OVCAR3 (cell line): Measurements from ENCODE around the genes TMEM255B, CFAP97D2 and CHAMP1.

- RRBS, result 5% methylated on average over 34 of the region's 90 CpGs
Measured at GRCh38 chr13:113758412-113759614, at the start of gene TMEM255B. Gene TMEM255B, plus strand, starts transcription at chr13:113759226.

DNA sequence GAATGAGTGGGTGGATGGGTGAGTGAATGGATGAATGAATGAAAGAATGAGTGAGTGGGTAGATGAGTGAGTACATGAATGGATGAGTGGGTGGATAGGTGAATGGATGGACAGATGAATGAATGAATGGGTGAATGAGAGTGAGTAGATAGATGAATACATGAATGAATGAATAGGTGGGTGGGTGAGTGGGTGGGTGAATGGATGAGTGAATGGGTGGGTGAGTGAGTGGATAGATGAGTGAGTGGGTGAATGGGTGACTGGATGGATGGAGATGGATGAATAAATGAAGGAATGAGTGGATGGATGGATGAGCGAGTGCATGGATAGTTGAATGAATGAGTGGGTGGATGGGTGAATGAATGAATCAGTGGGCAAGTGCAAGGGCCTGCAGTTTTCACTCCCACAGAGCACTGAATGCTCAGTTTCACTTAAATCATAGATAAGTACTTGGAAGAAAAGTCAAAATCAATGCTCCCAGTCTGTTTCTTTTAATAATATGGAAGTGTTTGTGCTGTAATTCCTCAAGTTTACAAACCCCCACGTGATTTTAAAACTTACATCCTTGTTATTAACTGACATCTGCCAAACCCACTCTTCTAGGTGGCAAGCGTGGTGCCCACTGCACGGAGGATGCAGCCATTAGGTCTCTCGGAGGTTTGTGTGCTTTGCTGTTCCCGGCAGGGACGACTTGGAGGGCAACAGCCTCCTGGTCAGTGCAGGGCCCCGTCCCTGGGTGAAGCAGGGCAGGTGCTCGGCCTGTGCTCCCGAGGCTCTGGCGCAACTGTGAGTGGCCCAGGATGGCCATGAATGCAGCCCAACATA, 12.3 kb downstream of the GAS6 start:
- RRBS, result no CpG with 5 or more reads among the region's 11 CpGs

DNA sequence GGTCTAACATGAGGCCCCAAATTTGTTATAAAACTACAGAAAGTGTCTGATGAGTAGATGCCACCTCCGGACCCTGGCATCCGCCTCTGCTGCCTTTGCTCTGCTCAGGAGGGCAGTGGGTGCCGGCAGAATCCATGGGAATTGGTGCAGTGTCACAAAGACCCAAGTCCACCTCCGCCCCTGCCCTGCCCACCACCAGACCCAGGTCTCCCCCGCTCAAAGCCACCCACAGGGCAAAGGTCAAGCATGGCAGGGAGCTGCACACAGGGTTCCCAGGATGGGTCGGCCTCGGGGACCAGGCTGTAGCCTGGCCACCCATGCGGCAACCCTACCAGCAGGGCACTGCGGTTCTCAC, 11.4 kb downstream of the GAS6 start:
- RRBS, result 96% methylated on average over 3 of the region's 9 CpGs

DNA sequence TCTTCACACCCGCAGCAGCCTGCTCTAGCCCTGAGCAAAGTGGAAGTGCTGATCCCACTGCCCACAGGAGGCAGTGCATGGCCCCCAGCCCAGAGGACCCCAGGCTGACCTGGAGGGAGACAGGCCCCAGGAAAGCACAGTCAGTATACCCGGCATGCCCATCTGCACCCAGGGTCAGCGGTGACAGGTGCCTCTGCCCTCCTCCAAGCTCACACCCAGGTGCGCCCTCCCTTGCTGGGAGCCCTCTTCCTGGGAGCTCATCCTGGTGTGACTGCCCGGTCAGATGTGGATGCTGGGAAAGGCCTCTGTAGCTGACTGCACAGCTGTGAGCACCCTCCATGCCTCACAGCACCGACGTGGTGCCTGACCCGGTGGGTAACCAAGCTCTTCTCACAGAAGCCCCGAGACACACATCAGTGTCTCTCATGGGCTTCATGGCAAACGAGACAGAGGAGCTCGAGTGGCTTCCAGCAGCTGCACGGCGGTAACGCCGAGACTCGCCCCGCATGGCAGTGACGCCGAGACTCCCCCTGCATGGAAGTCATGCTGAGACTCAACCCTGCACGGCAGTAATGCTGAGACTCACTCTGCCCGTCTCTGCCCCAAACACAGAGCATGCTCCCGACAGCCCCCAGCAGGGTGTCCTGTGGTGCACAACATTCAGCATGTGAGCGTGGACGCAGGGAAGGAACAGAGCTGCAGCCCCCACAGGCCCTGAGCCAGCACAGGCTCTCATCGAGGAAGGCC, 9.8 kb downstream of the GAS6 start:
- RRBS, result 97% methylated on average over 6 of the region's 25 CpGs

GRCh38 chr13:113860376-113860477, 3.6 kb downstream of the GAS6 start:
- RRBS, result 100% methylated on average over 1 of the region's 2 CpGs

DNA sequence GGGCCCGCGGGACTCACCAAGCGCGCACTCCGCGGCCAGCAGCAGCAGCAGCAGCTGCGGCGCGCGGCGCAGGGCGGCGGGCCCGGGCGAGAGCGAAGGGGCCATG, 207 bp downstream of the GAS6 start:
- RRBS, result 4% methylated on average over 10 of the region's 16 CpGs

GRCh38 chr13:113930860-113931424, 42.9 kb downstream of the C13orf46 start:
- RRBS, result no CpG with 5 or more reads among the region's 23 CpGs

DNA sequence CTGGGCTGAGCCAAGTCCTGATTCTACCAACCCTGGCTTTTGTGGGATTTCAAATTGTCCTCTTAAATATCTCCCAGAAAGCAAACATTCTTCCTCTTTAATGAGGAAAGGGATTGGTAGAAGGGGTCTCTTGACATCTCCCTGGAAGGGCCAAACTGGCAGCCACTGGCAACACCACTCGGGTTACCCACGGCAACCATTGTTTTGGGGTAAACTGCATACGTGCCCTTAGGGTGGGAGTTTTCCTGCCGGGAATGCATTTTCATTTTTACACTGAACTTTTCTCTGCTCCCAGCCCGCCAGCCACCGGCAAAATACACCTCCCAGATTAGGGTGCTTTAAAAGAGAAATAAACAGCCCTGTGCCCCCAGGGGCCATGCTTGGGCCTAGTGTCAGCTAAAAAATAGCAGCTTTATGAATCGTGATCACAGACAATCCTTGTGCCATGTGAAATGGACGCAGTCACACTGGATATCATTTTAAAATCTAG, 38.4 kb downstream of the C13orf46 start:
- RRBS, result no CpG with 5 or more reads among the region's 8 CpGs

DNA sequence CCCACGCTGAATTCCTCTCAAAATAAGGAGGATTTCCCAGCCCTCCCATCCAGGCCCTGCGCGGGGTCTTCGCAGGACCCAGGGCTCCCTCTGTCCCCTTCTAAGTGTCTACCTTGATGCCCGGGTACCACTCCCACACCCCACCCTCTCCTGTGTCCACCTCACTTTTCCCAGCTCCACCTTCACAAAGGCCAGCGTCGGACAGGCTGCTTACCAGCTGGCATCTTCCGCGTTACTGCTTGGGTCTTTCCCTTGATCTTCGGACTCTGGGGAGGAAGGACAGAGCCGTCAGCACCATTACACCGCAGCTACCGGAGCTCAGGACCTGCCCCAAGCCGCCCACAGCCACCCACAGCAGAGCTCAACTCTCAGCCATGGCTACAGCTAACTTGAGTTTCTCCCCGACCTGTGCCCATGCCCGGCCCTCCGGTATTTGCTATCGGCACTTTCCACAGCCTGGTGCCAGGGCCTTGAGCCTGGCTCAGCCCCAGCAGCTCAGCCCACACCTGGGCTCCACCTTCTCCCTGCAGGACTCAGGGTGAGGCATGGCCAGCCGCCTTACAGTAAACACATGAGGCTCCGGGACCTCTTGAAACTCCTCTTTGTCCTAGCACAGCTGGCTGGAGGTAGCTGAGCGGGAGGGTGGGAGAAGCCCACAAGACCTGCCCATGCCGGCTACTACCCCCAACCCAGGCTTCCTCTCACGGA, 3.8 kb downstream of the C13orf46 start:
- RRBS, result no CpG with 5 or more reads among the region's 23 CpGs

DNA sequence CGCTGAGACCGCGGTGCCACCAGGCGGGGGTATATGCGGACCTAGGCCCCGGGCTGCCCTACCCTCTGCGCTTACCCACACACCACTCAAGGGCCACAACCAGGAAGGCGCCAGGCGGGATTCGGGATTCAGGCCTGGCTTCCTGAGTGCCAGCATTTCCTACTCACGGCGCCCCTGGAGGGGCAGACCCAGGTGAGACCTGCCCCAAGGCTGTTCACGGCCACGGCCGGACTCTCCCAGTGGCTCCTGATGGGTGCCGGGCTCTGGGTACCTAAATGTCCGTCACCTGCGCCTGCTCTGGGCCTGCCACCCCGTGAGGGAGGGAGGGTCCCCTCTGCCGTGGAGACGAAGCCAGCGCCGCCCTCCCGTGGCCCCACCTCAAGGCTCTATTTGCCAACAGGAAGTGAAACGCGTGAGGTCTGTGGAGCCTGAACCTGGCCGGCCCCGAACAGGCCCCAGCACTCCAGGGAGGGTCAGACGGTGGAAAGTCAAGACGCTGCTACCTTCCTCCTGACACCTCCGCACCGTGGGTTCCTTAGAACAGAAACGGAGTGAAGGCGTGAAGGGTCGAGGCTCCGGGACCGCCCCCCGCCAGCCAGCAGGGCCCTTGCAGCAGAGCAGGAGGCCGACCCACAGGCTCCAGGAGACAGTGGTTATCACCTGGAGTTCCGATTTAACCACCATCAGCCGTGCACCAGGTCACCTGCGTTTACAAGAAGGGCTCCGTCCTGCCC, 50.7 kb upstream of the C13orf46 start:
- RRBS, result 97% methylated on average over 4 of the region's 43 CpGs

- RRBS, result 8% methylated on average over 2 of the region's 12 CpGs
Measured at GRCh38 chr13:114064729-114065050, 67.7 kb downstream of the RASA3 start.

DNA sequence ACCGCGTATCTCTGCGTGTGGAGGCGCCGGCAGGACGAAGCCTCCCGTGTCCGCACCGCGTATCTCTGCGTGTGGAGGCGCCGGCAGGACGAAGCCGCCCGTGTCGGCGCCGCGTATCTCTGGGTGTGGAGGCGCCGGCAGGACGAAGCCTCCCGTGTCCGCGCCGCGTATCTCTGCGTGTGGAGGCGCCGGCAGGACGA, 56.9 kb downstream of the RASA3 start:
- RRBS, result no CpG with 5 or more reads among the region's 32 CpGs

- RRBS, result no CpG with 5 or more reads among the region's 3 CpGs
Measured at GRCh38 chr13:114089057-114089256, 43.5 kb downstream of the RASA3 start.

- RRBS, result 6% methylated on average over 4 of the region's 52 CpGs
Measured at GRCh38 chr13:114131750-114132228, 634 bp downstream of the RASA3 start.

DNA sequence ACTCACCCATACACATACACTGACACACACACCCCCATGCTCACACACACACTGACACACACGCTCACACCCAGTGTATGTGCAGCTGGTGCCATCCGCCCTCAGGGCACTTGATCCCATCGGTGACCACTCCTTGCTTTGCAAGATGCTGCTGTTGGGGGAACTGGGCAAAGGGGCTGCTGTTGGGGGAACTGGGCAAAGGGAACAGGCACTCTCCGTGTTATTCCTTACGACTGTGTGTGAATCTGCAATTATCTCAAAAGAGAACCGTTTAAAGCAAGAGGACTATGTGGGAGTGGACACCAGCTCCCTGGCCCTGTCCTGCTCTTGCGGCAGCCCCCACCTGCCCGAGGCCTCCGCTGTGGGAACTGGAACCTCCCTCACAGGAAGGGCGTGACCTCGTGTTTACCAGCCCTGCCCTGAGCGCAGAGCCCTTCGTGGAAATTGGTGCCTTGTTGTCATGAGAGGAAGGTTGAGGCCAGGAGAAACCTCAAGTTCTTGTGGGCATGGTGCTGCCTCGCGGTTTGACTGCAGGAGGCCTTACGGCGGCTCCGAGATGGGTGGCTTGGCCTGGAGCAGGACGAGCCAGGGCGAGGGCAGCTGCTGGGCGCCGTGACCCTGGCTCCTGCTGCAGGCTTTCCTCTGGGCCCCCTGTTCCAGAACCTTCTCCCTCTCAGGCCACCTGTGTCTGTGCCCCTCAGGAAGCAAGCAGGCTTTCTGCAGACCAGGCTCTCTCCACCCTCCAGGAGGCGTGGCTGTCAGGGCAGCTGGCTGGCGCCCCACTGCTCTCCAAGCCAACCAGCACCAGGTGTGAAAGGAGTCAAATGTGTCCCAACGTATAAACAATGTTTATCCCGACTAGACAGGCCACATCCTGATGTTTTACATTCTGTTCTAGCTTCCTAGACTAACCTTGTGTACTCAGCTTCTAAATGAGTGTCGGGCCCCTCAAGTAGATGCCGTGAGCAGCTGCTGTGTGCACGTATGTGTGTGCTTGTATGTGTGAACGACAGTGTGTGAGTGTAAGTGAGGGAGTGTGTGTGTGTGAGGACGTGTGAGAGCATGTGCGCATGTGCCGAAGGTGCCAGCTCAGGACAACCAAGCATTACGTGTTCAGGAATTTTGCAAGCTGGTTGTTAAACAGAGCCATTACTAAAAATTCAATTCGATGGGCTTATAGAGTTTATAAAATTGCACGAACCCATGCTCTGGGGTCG, 10.3 kb upstream of the RASA3 start:
- RRBS, result no CpG with 5 or more reads among the region's 37 CpGs

DNA sequence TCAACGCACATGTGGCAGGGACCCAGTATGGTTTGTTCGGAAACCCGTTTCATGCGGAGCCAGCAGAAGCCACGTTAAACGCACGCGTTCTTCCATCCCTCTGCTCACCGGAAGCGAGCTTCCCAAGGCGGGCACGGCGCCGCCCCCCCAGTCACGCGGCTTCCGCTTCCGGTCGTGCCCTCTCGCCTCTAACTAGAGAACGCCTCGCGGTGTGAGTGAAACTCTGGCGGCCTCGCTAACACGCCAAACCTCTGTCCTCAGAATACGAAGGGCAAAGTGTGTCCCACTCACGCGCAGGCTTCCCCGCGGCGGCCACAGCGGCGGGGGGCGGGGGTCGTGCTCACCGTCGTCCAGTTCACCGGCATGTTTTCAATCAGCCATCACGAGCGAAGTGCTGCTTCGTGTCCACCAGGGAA, 17.9 kb upstream of the CFAP97D2 start:
- RRBS, result 76% methylated on average over 10 of the region's 42 CpGs

- RRBS, result no CpG with 5 or more reads among the region's 4 CpGs
Measured at GRCh38 chr13:114173085-114173607, 5.9 kb upstream of the CFAP97D2 start.

DNA sequence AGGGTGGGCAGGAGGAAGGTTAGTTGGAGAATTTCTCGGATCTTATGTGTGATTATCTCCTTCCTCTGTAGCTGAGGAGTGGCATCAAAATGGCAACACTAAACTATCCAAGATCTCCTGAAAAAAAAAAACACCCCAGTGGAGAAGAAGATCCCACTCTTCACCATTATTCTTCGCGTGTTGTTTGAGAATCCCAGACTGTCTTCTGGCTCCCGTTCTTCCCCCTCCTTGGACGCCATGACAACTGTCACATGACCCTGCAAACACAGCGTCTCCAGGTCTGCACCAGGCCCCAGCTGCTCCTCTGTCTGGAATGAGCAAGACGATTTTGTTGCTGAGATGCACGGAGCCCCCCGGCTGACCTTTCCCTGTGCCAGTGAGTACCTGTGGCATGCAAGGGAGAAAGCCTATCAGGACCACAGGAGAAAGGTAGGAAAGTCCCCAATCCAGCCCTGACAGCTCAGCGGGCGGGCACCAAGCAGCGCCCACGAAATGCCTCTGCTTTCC, at the start of gene CFAP97D2:
CFAP97D2 (plus strand) TSS at position 266 of the 507 bp plus-strand sequence.
- RRBS, result no CpG with 5 or more reads among the region's 13 CpGs

DNA sequence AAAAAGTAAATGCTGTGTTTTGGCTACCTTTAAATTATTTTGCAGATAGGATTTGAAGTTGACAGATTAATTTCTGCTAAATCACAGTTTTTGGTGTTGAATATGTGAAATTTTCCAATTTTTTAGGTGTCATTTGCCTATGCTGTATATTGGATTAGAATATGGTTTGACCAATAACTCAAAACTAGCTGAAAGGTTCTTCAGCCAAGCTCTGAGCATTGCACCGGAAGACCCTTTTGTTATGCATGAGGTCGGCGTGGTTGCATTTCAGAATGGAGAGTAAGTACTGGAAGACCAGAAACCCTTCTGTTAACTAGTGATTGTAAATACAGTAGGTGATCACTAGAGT, 22.2 kb downstream of the CDC16 start:
- RRBS, result no CpG with 5 or more reads among the region's 3 CpGs

GRCh38 chr13:114314059-114315315, at the start of gene CHAMP1:
Gene CHAMP1, plus strand, starts transcription at chr13:114314503.
- RRBS, result 3% methylated on average over 50 of the region's 112 CpGs